Skin of body (tissue), 2 donors: ENCODE results near the gene CD38.

- RAMPAGE, long total RNA: no peak
These were observed 92.1 kb downstream of the HS3ST1 start for GRCh38 chr4:11336642-11336874.

- RAMPAGE, long total RNA: no peak
These were observed 203.0 kb downstream of the RAB28 start for GRCh38 chr4:13281032-13281731.

DNA sequence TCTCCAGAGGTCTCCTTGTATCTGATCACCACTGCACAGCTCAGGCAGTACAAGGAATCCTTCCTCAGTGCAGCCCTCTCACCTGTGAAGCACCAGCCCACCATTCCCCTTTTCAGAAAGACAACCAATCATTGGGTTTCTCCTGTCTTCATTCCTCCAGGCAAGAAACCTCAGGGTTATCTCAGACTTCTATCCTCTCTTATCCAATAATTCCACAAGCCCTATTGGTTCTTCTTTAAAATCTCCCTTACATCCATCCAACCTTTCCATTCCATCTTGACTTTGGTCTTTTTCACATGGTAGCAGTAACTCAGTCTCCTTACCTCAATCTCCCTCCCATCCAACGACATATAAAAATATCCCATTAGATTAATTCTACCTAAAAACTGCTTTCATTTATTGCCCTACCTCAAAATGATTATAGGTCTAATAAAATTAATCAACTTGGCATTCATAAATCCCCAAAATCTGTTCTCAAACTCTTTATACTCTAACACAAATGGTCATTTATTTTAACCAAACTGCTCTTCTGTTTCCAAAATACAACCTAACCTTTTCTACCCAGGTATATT is 109.6 kb downstream of the RAB28 start:
- RAMPAGE, long total RNA: no peak

GRCh38 chr4:13543590-13543841 is 792 bp downstream of the NKX3-2 start:
- RAMPAGE, long total RNA: no peak

DNA sequence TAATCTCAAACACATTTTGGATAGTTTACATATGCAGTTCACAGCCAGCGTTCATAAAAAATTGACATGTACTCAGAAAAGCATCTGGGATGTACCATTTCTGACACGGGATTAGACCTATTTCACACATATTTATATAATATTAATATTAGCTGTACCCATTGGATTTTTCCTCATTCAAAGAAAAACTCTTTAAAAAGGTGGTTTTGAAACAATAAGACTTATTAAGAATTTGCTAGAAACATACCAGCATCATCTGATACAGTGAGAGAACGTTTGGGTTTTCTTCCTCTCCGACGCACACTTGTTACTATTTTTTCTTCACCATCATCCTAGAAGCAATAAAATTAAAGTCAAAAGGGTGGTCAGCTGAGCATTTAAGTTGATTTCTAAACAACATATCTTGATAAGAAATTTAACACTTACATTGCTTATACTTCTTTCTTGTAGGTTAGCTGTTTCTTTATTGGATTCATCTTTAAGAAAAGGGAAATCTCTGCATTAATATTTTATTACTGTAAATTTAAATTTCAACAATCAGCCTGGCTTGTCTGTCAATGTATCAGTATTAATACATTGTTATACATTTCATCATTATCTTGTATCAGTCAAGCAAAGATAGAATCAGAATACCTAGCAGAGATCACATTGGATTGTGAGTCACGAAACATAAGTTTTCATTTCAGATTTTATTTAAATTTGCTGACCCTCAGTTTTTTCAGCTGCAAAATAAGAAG is 33.0 kb upstream of the NKX3-2 start:
- RAMPAGE, long total RNA: no peak

GRCh38 chr4:13582440-13583311 is 38.4 kb upstream of the NKX3-2 start:
- RAMPAGE, long total RNA: no peak

GRCh38 chr4:13613259-13613998 is 14.1 kb downstream of the BOD1L1 start:
- RAMPAGE, long total RNA: no peak

- RAMPAGE, long total RNA: no peak
These were observed 70.8 kb upstream of the BOD1L1 start for GRCh38 chr4:13698454-13698653.

DNA sequence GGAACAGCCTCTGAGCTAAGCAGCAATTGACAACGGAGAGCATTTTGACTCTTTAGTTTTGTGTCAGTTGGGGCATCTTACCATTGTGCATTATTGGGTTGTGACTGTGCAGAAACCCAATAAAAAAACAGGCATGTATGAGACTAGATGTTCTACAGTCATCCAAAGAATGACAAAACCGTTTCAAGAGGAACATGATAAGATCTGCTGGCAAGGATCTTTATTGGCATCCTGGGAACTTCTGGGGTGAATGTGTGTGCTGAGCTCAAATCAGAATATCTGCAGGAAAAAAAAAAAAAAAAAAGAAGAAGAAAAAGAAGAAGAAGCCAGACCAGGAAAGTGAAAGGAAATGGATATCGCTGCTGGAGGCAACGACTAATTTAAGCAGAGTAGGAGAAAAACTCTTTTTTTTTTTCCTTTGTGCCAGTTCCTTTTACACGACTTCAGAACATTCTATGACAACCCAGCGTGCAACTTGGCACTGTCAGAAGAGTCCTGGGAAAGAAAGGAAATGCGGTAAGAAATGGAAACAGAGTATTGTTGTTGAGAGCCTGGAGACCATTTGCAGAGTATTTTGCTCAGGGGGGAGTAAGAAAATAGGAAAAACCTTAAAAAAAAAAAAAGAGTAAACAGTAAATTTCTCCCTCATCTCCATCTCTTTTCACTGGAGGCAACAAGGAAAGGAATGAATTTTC is 484.3 kb upstream of the BOD1L1 start:
- RAMPAGE, long total RNA: no peak

- RAMPAGE, long total RNA: no peak
These were observed 65.3 kb downstream of the CPEB2 start for GRCh38 chr4:15067280-15068339.

- RAMPAGE, long total RNA: no peak
These were observed 52.2 kb upstream of the C1QTNF7 start for GRCh38 chr4:15375566-15376129.

GRCh38 chr4:15385977-15386455 is 41.8 kb upstream of the C1QTNF7 start:
- RAMPAGE, long total RNA: no peak

DNA sequence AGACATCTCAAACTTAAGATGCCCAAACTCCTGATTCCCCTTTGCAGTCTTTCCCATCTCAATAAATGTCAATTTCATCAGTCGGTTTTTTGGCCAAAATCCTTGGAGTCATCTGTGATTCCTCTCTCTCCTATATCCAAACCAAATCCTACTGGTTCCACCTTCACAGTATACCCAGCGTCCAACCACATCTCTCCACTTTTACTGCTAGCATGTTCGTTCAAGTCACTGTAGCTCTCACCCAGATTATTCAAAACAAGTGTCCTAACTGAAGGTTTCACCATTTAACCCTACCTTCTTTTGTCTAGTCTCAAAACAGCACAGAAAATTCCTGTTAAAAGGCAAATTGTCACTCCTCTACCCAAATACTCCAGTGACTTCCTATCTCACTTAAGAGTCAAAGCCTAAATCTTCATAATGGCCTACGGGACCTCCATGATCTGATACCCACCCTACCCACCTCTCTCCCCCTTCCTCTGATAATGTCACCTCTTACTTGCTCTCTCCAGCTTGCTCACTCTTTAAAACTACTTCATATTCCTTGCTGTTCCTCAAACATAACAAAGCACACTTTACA is 61.5 kb downstream of the FBXL5 start:
- RAMPAGE, long total RNA: no peak

DNA sequence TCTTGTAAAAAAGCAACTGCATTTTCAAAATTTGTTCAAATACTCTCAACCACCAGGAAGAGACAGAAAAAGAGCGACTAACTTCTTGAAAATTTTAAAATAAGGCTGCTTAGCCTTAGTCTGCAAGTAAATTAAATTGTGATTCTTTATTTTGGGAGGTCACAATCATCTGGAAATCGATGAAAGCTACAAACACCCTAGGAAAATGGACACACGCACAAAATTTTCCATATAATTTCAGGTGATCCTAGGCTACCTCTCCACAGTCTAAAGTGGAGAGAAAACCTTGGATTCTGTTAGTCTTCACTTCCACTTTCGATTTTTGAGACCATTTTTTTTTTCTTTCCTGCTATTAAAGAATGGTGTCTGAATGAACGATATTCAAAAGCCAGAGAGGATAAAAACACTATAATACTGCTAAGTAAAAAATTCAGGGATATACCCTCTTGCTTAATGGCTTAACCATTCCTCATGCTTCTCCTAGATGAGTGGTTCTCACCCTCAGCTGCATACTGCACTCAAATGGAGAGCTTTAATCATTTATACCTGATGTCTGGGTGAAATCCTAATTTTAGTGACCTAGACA is 1.8 kb downstream of the FBXL5 start:
- RAMPAGE, long total RNA: no peak

DNA sequence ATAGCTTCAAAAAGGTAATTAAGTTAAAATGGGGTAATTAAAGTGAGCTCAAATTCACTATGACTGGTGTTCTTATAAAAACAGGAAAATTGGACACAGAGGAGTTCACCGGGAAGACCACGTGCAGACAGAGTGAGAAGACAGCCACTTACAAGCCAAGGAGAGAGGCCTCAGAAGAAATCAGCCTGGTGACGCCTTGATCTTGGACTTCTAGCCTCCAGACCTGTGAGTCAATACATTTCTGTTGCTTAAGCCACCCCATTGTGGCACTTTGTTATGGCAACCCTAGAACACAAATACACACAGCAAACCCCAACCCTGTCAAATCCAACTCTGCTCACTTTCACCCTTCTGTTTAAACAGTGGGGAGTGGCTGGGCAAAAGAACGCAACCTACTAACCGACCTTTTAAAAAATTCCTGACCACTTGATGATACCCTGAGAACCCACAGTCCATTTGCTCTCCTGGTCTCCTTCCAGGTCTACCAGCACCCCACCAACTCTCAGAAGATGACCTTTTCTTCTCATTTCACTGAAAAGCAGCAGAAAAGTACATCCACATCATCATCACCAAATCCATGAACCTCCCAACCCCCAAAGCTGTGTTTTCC is 4.0 kb upstream of the CD38 start:
- RAMPAGE, long total RNA: no peak

DNA sequence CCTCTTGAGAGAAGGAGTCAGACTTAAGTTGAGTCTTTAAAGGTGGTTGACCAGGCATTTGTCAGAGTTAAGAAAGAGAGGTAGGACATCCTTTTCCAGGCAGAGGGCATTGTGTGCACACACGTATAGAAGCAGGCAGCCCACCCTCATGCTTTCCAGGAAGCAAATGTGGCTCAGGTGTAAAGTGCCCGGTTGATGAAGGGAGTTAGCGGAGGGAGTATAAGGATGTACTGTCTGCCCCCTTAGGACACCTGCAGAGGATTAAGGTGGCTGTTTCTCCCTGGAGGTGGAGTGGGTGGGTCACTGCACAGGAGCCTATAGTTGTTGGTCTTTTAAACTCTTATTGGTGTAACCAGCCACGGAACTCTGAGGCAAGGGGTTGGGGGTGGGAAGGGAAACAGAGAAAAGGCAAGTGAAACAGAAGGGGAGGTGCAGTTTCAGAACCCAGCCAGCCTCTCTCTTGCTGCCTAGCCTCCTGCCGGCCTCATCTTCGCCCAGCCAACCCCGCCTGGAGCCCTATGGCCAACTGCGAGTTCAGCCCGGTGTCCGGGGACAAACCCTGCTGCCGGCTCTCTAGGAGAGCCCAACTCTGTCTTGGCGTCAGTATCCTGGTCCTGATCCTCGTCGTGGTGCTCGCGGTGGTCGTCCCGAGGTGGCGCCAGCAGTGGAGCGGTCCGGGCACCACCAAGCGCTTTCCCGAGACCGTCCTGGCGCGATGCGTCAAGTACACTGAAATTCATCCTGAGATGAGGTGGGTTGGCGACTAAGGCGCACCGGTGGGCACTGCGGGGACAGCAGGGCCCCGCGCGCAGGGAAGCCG is at the start of gene CD38:
Gene CD38, plus strand, starts transcription at position 432 of the 820 bp plus-strand sequence.
- RAMPAGE, long total RNA: no peak

DNA sequence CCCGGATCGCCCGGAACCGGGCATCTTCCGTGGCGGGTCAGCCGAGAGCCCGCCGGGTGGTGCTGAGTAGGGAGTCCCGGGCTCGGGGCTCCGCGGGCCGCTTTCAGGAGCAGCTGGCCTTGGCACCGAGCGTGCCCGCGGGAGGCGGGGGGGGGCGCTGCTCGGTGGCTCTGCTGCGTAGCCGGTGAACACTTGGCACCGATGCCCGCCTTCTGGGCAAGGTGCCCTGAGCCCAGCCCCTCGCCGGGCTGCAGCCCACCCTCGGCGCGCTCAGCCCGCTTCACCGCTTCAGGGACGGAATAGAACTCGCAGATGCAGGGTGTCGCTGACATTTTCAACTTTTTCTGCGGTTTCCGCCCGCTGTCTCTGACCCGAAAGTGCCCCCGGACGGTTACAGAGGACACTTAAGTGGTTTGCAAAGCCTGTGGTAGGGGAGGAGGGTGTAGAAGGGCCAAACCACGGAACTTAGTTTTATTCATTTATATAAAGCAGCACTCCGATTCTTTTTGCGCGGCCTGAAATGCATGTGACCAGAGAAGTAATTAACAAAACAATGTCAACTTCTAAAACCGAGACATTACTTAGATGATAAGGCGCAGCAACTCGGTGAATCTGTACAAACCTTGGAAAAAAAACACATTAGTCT is 712 bp downstream of the CD38 start:
- RAMPAGE, long total RNA: no peak

DNA sequence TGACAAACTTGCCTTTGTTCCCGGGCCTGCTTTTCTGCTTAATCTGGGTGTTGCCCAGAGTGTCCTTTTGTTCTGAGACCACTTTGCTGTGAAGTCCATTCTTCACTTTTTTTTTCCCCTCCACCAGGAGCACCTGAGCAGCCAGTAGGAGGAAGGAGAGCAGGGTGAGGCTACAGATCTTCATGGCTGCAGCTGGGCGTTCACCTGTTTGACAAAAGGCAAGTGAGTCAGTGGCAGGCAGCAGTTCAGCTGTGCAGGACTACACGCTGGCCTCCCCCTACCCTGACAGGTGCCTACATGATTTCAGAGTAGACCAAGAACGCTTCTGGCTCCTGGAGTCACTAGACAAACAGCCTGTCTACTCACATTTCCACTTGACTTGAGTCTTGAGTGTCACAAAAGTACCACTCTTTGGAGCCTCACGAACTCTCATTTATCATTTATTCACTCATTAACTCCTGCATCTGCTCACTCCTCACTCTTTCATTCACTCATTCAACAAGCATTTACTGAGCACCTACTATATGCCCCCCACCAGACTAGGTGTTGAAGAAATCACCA is 2.0 kb downstream of the FGFBP1 start:
- RAMPAGE, long total RNA: no peak

DNA sequence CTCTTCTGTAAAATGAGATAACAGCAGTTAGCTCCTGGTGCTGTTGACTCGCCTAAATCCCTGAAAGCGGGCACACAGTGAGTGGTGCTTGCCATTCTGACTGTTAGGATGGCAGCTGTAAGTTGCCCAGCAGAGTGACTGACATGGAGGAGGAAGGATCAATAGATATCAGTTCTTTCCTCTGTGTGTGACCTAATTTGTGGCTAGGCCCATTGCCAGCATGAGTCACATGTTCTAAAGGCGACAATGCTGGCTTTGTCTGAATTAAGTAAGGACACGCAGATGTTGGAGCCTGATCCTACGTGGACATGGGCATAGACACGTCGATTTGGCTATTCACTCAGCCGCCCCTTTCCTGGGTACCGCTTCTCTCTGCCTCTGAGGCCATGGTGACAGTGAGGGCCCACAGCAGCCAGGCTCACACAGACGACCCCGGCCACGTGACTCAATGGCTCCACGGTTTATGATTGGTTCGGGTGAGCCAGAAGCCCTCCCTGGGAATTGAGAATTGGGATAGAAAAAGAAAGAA is 16.3 kb downstream of the PROM1 start:
- RAMPAGE, long total RNA: no peak

DNA sequence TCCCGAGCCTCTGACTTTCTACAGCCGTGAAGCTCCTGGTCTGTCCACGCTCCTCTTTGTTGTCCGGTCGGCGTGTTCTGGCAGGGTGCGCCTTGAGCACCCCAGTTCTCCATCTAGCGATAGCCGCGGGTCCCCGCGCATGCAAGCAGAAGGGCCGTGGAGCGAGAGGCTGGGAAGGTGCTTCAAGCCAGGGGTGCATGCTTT is 1.1 kb downstream of the PROM1 start:
- RAMPAGE, long total RNA: no peak